ENCODE data around the genes CALB2, TXNL4B and ZFHX3.

GRCh38 chr16:71354139-71354544 is 4.4 kb upstream of the CALB2 start:
- PRO-cap, result no peak
- RAMPAGE, long total RNA, 4 experiments, result no peak in any of the 4 experiments

DNA sequence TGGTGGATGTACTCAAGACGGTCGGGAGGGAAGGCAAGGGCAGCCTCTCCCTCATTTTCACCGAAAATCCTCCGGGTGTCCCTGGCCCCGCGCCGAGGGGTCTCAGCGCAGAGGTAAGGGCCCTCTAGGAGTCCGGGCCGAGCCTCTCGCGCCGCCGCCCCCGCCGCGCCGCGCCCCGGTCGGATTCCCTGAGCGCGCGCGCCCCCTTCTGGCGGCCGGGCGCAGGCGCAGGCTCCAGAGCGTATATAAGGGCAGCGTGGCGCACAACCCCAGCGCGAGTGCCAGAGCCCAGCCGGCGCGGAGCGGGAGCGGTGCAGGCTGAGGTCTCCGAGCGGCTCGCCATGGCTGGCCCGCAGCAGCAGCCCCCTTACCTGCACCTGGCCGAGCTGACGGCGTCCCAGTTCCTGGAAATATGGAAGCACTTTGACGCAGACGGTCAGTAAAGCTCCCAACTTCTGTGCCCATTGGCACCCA is at the start of gene CALB2:
CALB2 (plus strand) TSS at position 272 of the 474 bp plus-strand sequence.
- PRO-cap, result unidirectional peak, plus-strand start at position 272 of the sequence
- RAMPAGE, long total RNA, 4 experiments, result start-site peak on the plus strand in 3 of 4 experiments, centred at positions 273 to 279 of the sequence, 14 to 2,382 reads per replicate

GRCh38 chr16:71670372-71671052 is 44.5 kb downstream of the MARVELD3 start:
- PRO-cap, result no peak
- RAMPAGE, long total RNA, 4 experiments, result no peak in any of the 4 experiments

GRCh38 chr16:71687699-71688182 is 36.8 kb downstream of the PHLPP2 start:
- PRO-cap, result no peak
- RAMPAGE, long total RNA, 4 experiments, result no peak in any of the 4 experiments

GRCh38 chr16:71848475-71849060 is 2.8 kb downstream of the ATXN1L start:
- PRO-cap, result no peak
- RAMPAGE, long total RNA, 4 experiments, result no peak in any of the 4 experiments

DNA sequence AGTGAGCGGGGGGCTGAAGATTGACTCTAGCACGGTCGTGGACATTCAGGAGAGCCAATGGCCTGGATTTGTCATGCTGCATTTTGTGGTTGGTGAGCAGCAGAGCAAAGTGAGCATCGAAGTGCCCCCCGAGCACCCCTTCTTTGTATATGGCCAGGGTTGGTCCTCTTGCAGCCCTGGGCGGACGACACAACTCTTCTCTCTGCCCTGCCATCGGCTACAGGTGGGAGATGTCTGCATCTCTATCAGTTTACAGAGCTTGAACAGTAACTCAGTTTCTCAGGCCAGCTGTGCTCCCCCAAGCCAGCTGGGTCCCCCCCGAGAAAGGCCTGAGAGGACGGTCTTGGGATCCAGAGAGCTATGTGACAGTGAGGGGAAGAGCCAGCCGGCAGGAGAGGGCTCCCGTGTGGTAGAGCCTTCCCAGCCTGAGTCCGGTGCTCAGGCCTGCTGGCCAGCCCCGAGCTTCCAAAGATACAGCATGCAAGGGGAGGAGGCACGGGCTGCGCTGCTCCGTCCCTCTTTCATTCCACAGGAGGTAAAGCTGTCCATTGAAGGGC is 5.5 kb downstream of the ATXN1L start:
- PRO-cap, result no peak
- RAMPAGE, long total RNA, 4 experiments, result no peak in any of the 4 experiments

DNA sequence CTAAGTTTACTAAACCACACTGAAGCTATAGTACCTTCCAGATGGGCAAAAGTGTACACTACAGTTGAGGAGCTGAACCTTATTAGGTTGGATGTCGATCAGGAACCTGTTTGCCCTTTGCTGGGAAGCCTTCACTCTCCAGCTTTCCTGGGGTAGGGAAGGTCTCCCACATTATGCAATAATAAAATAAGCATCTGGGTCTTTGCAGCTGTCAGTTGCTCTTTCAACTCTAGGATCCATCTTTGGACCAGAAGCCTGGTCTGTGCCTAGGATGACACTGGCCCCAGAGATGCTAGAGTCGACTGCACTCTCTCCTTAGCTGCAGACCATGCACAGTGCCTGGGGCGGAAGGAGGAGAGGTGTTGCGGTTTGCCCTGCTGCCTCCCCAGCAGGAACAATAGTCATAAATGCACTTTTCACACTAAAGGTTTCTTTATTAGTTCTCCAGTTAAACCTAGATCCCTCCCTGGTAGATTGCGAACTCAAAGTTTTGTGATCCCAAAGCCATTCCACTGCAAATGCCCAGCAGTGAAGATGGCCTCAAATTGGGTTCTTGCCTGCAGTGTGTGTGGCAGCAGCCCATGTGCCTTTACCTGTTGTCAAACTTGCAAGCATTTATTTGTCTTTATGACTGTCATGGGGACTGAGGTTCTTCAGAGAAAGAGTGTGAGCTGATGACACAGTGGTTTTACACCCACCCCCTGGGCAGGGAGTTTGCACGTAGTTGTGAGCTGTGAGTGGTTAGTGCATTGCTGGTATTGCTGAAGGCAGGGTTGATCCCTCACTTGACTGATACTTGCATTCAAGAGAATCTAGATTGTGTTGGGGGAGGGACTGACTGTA is 10.2 kb downstream of the ATXN1L start:
- PRO-cap, result no peak
- RAMPAGE, long total RNA, 4 experiments, result no peak in any of the 4 experiments

DNA sequence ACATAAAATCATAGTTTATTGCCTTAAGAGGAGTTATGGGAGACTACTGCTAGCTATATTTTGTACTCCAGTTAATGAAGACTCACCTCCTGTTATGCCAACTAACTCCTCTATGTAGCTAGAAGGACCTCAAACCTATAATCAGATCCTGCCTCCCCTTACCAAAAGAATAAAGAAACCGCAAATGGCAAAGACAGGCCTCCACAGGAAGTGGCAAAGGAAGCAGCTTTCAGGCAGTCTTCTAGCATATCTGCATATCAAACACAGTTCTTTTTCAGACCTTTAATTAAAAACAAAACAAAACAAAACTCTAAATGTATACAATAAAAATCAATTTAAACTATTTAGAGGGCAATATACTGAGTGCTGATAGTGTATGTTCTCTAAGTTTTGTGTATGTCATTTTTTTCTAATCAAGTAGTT is 2.8 kb downstream of the ZNF821 start:
- PRO-cap, result no peak
- RAMPAGE, long total RNA, 4 experiments, result no peak in any of the 4 experiments

- PRO-cap, result no peak
- RAMPAGE, long total RNA, 4 experiments, result no peak in any of the 4 experiments
These were observed 7.7 kb downstream of the DHODH start for GRCh38 chr16:72016190-72016794.

GRCh38 chr16:72016795-72017788 is 8.5 kb downstream of the DHODH start:
- PRO-cap, result no peak
- RAMPAGE, long total RNA, 4 experiments, result no peak in any of the 4 experiments

- PRO-cap, result no peak
- RAMPAGE, long total RNA, 4 experiments, result no peak in any of the 4 experiments
These were observed 9.5 kb upstream of the HP start for GRCh38 chr16:72044564-72045369.

DNA sequence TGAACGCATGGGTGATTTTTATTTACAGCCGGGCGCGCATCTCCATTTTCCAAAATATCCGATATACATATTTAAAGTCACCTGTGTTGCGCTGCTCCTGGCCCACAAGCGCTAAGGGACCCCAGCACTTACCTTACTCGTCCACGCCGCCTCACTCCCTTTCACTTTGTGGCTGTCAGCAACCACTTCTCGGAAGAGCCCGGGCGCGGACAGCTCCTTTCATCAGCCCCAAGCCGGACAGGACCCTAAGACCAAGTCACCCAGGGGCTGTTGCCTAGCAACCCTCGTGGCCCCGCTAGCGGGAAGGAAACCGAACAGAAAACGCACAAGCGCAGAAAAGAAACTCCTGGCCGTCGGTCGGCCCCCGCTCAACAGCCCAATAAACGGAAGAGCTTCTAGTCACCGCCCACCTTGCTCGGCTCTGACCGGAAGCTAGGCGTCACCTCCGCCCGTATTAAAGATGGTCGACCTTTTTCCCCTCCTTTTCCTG is at the start of gene TXNL4B:
TXNL4B (minus strand) TSS at position 386 of the 490 bp plus-strand sequence.
- PRO-cap, result bidirectional peak, plus-strand start outside the sequence, minus-strand start at position 373 of the sequence
- RAMPAGE, long total RNA, 4 experiments, result start-site peak on the minus strand in 2 of 4 experiments, centred at positions 253 to 379 of the sequence, 27 to 171 reads per replicate

- PRO-cap, result no peak
- RAMPAGE, long total RNA, 4 experiments, result no peak in any of the 4 experiments
These were observed 260.3 kb downstream of the ZFHX3 start for GRCh38 chr16:72787388-72788302.

GRCh38 chr16:72788303-72788996 is 259.5 kb downstream of the ZFHX3 start:
- PRO-cap, result no peak
- RAMPAGE, long total RNA, 4 experiments, result no peak in any of the 4 experiments

- PRO-cap, result no peak
- RAMPAGE, long total RNA, 4 experiments, result no peak in any of the 4 experiments
These were observed 252.3 kb downstream of the ZFHX3 start for GRCh38 chr16:72795398-72796208.

GRCh38 chr16:72957517-72958010 is 90.4 kb downstream of the ZFHX3 start:
- PRO-cap, result no peak
- RAMPAGE, long total RNA, 4 experiments, result no peak in any of the 4 experiments

DNA sequence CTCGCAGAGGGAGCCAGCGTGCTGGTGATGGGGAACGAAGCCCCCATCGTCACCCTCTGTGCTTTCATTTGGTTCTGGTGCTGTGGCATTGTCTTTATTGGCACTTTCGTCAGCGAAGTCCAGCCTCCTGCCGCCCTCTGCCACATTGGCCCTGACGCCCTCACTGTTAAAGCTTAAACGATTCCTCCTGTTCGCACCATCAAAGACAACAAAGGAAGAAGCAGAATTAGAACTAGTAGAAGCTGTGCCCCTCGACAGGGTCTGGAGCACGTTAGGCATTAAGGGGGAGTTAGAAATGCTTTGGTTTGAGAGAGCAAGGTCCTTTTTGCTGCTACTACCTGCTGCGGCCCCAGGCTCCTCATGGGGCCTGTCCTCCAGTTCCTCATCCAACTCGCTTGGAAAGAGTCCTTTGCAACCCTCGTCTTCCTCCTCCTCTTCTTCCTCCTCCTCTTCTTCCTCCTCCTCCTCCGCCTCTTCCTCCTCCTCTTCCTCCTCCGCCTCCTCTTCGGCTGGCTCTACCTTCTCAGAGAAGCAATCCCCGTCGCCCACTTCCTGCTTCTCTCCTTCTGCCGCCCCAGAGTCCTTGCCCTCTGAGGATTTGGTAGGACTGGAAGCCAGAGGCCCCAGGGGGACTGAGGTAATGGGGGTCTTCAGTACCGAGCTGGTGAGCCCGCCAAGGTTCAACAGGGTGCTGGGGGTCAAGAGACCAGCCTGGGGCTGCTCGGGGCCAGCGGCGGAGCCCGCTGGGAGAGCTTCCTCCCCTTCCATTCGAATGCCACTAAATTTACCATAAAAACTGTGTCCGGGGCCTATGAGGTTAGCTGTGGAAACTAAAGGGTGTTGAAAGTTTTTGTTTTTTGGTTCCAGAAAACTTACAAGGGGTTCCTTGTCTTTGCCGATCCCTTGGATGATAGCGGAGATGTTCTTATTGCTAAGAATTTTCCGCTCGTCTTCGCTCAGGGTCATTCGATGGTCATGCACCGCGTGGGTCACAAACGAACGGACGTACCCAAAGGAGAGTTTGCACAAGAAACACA is 89.3 kb downstream of the ZFHX3 start:
- PRO-cap, result no peak
- RAMPAGE, long total RNA, 4 experiments, result no peak in any of the 4 experiments

- PRO-cap, result no peak
- RAMPAGE, long total RNA, 4 experiments, result no peak in any of the 4 experiments
These were observed 71.5 kb downstream of the ZFHX3 start for GRCh38 chr16:72976250-72977044.

GRCh38 chr16:72983645-72984598 is 64.0 kb downstream of the ZFHX3 start:
- PRO-cap, result no peak
- RAMPAGE, long total RNA, 4 experiments, result no peak in any of the 4 experiments

- PRO-cap, result unidirectional peak, minus-strand start at chr16:73048095
- RAMPAGE, long total RNA, 4 experiments, result no peak in any of the 4 experiments
These were observed at the start of gene ZFHX3 for GRCh38 chr16:73047883-73048356. Gene ZFHX3, minus strand, starts transcription at chr16:73048128.